Liver (tissue), 9 donors: ENCODE measurements around the genes MAPK8IP1, ACP2 and SPI1.

DNA sequence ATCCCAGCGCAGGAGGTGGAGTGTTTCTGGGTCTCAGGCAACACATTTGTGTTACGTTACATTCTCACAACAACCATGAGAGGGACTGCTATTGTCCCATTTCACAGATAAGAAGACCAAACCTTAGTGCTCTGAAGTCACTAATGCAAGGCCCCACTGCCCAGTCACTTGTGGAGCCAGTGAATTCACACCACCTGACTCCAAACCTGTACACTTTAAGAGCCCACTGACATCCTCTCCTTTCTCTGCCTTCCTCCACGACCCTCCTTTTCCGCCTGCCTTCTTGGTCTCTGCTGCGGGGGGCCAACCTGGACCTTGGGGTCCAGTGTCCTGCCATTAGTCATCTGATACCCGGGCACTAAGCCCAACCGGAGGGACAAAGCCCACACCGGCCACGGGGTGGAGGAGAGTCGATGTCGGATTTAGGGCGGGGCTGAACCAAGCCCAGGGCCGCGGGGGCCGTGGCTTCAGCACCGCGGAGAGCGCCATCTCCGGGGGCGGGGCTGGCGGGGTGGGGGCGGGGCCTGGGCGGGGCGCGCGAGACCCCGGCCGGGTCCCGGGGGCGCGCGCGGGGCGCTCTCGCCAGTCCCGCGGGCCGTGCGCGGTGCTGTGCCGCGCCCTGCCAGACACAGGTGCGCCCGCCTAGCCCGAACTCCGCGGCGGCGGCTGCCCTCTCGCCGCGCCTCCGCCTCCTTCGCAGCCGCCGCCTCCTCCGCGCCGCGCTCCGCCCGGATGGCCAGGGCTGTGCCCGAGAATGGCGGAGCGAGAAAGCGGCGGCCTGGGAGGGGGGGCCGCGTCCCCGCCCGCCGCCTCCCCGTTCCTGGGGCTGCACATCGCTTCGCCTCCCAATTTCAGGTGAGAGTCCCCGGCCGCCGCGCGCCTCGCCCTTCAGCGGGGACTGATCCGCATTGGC lies at the start of gene MAPK8IP1:
MAPK8IP1 (plus strand) TSS at position 585 of the 913 bp plus-strand sequence.
- PRO-cap, 5 experiments = peak in 3 of 5 experiments; most common plus-strand start position 585 of the sequence (in 2); most common minus-strand start position 346 of the sequence (in 1)
- RAMPAGE, long total RNA, 2 experiments = no peak in any of the 2 experiments
- RRBS = 4% methylated on average over 22 of the region's 83 CpGs

DNA sequence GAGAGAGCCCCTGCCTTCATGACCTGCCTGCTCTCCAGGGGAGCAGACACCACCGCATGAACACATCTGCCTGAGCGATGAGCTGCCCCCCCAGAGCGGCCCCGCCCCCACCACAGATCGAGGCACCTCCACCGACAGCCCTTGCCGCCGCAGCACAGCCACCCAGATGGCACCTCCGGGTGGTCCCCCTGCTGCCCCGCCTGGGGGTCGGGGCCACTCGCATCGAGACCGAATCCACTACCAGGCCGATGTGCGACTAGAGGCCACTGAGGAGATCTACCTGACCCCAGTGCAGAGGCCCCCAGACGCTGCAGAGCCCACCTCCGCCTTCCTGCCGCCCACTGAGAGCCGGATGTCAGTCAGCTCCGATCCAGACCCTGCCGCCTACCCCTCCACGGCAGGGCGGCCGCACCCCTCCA lies 4.7 kb downstream of the FREY1 start:
- PRO-cap, 5 experiments = no peak in any of the 5 experiments
- RAMPAGE, long total RNA, 2 experiments = no peak in any of the 2 experiments
- RRBS = no CpG with 5 or more reads among the region's 25 CpGs

DNA sequence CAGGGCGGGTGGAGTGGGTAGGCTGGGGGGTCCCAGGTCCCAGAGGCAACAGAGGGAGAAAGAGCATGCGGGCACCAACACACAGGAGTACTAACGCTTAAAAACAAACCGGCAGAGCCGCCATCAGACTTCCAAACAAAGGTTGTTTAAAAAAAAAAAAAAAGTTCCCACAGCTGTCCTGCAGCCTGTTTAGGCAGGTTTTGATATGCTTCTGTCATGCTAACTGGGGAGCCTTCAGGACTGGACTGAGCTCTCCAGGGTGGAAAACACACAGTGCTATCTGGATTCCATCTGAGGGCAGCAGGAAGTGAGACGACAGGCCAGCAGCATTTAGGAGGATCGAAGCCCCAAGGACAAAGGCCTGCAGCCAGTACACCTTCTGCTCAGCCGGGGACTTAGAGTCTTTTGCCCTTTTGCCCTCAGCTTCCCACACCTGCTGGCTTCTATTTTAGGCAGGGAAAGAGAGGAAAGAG lies 12.0 kb downstream of the LARGE2 start:
- PRO-cap, 5 experiments = no peak in any of the 5 experiments
- RAMPAGE, long total RNA, 2 experiments = no peak in any of the 2 experiments
- RRBS = no CpG with 5 or more reads among the region's 8 CpGs

GRCh38 chr11:46295398-46296389 lies 18.2 kb downstream of the CREB3L1 start:
- PRO-cap, 5 experiments = no peak in any of the 5 experiments
- RAMPAGE, long total RNA, 2 experiments = no peak in any of the 2 experiments
- RRBS = 12% methylated on average over 15 of the region's 66 CpGs

DNA sequence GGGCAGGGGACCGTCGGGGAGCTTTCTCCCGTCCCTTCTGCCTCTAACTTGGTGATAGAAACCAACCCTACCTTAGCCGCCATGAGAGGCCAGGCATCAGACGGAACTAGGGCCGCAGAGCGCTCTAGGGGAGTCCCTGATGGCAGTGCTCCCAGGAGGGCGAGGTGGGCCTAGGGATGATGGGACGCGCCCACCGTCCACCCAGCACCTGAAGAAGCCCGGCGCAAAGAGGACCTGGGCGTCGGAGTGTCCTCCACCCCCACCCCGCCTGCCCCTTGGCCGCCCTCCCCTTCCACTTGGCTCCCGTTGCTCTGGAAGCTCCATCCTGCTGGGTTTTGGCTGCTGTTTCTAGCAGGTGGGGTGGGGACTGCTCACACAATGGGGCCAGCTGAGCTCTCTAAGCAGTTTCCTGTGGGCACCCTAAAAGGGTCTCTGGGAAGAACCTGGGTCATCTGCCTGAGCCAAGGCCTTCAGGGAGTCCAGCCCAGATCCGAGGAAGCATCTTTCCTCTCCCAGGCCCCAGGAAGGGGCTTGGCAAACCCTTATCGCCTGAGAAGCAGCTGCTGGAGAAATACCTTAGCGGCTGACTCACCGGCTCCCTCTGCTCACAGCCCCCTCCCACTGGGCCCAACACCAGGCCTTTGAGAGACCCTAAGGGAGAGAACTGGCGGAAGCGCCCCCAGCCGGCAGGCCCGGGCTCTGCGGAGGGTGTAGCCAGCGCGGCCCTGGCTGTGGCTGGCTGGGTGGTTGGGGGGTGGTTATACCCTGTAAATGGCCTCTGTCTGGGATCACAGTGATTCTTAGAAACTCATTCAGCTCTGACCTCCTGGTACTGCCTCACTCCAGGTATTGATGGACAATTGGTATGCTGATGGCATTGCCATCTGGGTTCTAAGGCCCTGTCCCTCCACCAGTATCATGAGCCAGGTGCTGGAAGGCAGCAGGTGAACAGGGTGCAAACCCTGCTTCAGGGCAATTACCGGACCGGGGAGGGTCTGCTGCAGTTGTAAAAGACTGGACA lies 19.3 kb downstream of the CREB3L1 start:
- PRO-cap, 5 experiments = no peak in any of the 5 experiments
- RAMPAGE, long total RNA, 2 experiments = no peak in any of the 2 experiments
- RRBS = 39% methylated on average over 4 of the region's 31 CpGs

- PRO-cap, 5 experiments = no peak in any of the 5 experiments
- RAMPAGE, long total RNA, 2 experiments = no peak in any of the 2 experiments
- RRBS = no CpG with 5 or more reads among the region's 11 CpGs
These were observed 26.6 kb upstream of the DGKZ start for GRCh38 chr11:46320540-46321253.

- PRO-cap, 5 experiments = no peak in any of the 5 experiments
- RAMPAGE, long total RNA, 2 experiments = no peak in any of the 2 experiments
- RRBS = no CpG with 5 or more reads among the region's 2 CpGs
These were observed 39.5 kb downstream of the AMBRA1 start for GRCh38 chr11:46554142-46554840.

DNA sequence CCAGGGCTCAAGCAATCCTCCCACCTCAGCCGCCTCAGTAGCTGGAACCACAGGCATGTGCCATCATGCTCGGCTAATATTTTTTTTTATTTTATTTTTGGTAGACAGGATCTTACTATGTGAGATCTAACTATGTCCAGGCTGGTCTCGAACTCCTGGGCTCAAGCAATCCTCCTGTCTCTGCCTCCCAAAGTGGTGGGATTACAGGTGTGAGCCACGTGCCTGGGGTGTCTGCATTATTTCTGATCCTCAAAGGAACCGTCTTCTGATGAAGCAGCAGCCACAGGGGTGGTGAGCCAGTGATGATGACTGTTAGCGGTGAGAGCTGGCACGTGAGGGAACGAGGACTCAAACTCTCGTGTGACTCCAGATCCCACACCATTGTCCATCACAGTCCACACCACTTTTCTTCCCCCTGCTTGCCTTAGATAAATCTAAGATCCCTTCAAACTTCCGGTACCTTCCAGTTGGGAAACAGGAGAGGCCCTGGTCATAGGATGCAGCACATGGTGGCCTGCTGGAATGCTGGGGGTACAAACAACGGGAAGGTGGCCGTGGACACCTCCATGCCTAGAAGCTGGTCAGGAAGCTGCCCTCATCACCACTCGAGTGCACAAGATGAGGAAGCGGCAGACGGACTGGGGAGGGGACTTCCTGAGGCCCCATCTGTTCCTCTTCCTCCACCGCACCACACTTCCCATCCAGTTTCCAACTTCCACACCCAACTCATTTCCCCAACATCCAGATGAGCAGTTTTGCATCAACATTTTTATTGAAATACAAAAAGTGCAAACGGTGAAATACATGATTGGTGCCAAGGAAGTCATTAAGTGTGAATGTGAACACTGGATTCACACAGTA lies 23.9 kb downstream of the ARHGAP1 start:
- PRO-cap, 5 experiments = no peak in any of the 5 experiments
- RAMPAGE, long total RNA, 2 experiments = no peak in any of the 2 experiments
- RRBS = no CpG with 5 or more reads among the region's 17 CpGs

- PRO-cap, 5 experiments = no peak in any of the 5 experiments
- RAMPAGE, long total RNA, 2 experiments = no peak in any of the 2 experiments
- RRBS = no CpG with 5 or more reads among the region's 5 CpGs
These were observed 3.9 kb downstream of the LRP4 start for GRCh38 chr11:46914398-46914852.

GRCh38 chr11:47013845-47014403 lies 77.4 kb downstream of the CSTPP1 start:
- PRO-cap, 5 experiments = no peak in any of the 5 experiments
- RAMPAGE, long total RNA, 2 experiments = no peak in any of the 2 experiments

DNA sequence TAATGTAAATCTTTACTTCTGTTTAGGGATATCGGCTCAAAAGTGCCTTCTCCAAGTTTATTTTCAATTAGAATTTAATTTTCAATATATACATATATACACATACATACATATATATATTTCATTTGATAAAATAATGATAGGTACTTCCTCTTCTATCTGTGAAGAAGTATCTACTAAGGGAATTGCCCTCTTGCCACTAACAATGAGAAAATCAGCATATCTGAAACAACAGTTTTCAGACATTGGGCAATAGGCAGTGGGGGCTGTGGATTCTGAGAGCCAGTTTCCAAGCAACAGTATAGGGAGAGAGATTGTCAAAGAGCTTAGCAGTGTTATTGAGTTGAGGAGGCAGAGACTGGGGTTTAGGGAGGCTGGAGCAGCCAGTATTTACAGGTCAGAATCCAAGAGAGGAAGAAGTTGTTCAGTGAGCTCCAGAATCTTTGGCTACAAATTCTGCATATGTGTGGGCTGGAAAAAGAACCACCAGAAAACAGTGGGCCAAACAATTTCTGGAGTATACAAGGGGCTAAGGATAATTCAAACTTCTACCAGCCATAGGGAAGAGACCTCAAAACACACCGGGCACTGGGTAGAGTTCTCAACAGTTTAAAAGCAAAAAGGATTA lies 119.3 kb downstream of the ARFGAP2 start:
- PRO-cap, 5 experiments = no peak in any of the 5 experiments
- RAMPAGE, long total RNA, 2 experiments = no peak in any of the 2 experiments
- RRBS = no CpG with 5 or more reads among the region's 2 CpGs

DNA sequence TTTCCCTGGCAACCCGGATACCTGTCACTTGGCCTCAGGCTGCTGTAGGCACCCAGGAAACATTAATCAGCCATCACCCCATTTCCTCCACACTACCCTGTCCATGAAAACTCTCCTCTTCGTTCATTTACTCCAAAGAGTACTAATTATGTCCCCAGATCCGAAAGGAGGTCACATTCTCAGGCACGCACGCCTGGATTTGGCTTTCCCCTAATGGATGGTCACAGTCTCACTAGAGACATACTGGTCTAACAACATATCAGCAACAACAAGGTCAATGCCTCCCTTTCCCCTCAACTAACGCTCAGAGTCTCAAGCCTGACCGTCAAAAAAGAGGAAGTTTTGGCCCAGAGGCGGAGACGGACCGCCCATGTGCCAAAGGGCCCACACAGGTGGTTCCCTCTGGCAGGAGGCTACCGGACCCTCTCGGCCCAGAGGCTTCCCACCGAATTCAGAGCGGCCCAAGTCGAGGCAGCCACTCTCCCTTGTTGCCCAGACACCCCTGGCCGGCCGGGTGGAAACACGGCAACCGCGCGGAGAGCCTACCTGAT lies 634 bp downstream of the ARFGAP2 start:
- PRO-cap, 5 experiments = no peak in any of the 5 experiments
- RAMPAGE, long total RNA, 2 experiments = no peak in any of the 2 experiments
- RRBS = 4% methylated on average over 8 of the region's 21 CpGs

DNA sequence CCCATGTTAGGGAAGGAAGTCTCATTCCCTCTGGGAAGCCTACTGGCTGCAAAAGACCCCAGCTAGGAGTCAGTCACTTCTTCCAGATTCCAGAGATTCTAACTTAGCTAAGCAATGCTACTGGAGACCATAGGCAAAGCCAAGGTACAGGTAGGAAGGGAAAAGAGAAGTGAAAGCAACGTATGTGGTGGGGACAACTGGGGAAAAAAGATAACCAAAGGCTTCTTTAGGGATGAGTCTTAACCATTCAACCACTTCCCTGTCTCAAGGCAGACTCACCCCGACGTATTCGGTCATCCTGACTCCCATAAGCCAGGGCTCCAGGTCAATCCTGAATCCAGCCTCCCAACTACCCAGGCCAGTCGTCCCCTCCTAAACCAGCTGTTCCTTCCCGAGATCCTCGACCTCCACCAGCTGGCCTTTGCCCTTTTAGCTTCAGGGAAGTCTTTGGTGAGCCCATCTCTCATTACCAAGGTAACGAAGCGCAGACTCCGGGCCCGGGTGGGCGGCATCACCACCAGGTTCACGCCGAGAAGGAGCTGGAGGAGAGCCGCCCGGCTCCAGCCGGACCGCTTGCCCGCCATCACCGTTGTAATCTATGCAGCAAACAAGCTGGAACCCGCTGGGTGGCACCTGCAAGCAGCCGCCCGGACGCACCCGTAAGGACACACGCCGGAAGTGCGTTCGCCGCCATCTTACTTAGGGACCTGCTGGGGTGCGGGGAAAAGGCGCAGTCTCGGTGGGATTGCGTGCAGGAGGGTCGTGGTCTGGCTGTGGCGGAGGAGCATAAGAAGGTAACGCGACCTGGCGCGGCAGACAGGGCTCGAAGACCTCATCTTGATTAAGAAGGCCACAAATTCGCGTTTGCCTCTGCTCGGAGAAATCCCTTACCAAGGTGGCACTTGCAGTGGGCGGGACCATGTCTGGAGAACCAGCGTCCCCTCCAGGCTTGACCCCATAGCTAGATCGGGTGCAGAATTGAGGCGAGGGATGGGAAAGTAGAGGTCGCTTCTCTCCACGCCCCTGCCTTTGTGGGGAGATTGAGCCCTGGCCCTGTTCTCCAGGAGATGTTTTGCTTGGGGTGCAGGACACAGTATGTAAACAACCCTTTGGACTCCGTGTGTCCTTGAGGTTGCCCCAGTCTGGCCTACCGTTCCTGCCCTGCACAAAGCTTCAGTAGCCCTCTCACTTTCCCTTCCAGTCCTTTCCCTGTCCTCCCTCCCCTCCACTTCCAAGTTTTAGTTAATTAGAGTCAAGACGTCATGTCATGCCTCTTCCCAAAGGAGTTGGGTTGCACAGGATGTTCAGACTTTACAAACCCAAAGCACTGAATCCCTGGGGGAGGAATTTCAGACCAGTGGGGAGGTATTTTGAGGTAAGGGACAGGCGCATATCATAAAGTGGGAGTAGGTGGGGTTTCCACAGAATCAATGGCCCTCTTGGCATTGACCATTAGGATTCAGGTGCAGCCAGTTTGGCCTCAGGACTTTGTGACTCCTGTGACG lies at the start of gene ACP2:
ACP2 (minus strand) TSS at position 609 of the 1,505 bp plus-strand sequence.
- PRO-cap, 5 experiments = peak in 5 of 5 experiments; most common plus-strand start position 981 of the sequence (in 3); most common minus-strand start position 591 of the sequence (in 3)
- RAMPAGE, long total RNA, 2 experiments = start-site peak on the plus strand in 1 of 2 experiments, centred at position 729 of the sequence, 25 to 26 reads per replicate; start-site peak on the minus strand in 2 of 2 experiments, centred at positions 600 to 602 of the sequence, 114 to 286 reads per replicate
- RRBS = 2% methylated on average over 13 of the region's 55 CpGs

GRCh38 chr11:47269264-47270505 lies 11.9 kb downstream of the NR1H3 start:
- PRO-cap, 5 experiments = peak in 5 of 5 experiments; most common plus-strand start chr11:47270133 (in 4); most common minus-strand start chr11:47269983 (in 4)
- RAMPAGE, long total RNA, 2 experiments = start-site peak on the plus strand in 2 of 2 experiments, at chr11:47269621-47270188 at its widest, 69 to 821 reads per replicate
- RRBS = 1% methylated on average over 13 of the region's 118 CpGs

- PRO-cap, 5 experiments = no peak in any of the 5 experiments
- RAMPAGE, long total RNA, 2 experiments = no peak in any of the 2 experiments
- RRBS = 90% methylated on average over 6 of the region's 16 CpGs
These were observed 32.0 kb downstream of the NR1H3 start for GRCh38 chr11:47289698-47290198.

- PRO-cap, 5 experiments = no peak in any of the 5 experiments
- RAMPAGE, long total RNA, 2 experiments = no peak in any of the 2 experiments
- RRBS = no CpG with 5 or more reads among the region's 28 CpGs
These were observed 20.8 kb downstream of the MYBPC3 start for GRCh38 chr11:47331300-47332460.

- PRO-cap, 5 experiments = no peak in any of the 5 experiments
- RAMPAGE, long total RNA, 2 experiments = no peak in any of the 2 experiments
- RRBS = no CpG with 5 or more reads among the region's 11 CpGs
These were observed 4.8 kb upstream of the MYBPC3 start for GRCh38 chr11:47357260-47357805.

DNA sequence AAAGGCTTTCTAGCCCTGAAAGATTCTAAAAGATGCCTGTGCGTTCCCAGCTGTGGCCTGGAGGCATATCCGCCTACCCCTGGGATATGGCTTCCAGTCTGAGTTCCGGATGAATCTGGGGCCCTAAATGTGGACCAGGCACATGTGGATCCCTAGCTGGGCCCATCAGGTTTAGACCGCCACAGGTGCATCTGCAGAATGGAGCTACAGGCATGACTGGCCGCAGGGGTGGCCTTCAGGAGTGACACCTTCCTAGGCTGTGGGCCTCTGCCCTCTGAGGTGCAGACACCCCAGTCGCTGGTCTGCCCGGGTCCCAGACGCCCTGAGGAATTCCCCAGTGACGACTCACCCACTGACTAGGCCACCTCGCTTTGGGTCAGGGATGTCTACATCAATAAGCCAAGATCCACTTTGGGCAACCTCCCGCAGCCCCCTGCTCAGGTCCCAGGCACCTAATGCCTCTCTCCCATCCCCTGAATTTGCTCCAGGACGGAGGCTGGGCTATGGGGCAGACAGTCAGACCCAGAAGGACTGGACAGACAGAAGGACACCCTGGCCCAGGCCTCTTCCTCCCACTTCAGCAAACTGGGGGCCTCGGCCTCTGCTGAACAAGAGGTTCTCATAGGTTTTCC lies 3.9 kb downstream of the SPI1 start:
- PRO-cap, 5 experiments = no peak in any of the 5 experiments
- RAMPAGE, long total RNA, 2 experiments = no peak in any of the 2 experiments
- RRBS = no CpG with 5 or more reads among the region's 13 CpGs

GRCh38 chr11:47378254-47379177 lies at the start of gene SPI1:
Gene SPI1 (minus strand): TSS chr11:47378547.
- PRO-cap, 5 experiments = peak in 5 of 5 experiments; most common plus-strand start chr11:47378637 (in 3); most common minus-strand start chr11:47378520 (in 5)
- RAMPAGE, long total RNA, 2 experiments = start-site peak on the minus strand in 2 of 2 experiments, at chr11:47378389-47378552 at its widest, 345 to 846 reads per replicate
- RRBS = 71% methylated on average over 4 of the region's 21 CpGs

DNA sequence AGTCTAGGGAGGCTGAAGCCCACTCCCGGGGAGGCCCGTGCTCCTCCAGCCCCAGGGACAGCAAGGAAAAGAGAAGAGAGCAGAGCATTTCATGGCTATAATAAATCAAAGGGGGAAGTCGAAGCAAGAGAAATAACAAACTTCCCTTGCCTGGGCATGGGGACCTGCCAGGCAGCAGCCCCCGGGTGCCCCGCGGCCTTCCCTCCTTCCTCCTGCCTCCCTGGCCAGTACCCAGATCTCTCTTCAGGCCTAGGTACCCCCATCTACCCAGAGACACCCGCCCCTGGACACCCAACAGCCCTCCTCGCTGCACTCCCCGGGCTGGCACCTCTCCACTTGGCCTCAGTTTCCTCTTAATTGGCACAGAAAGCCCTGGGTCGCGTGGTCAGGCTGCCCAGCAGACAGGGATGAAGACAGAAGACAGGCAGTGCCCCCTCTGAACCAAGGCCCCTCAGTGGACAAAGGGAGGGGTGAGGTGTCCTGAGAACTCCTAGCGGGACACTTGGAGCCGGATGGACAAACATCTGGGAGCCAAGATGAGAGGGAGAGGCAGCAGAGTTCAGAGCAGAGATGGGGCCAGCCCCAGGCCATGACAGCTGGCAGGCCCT lies 12.8 kb upstream of the SLC39A13 start:
- PRO-cap, 5 experiments = peak in 1 of 5 experiments; most common minus-strand start position 107 of the sequence (in 1)
- RAMPAGE, long total RNA, 2 experiments = start-site peak on the minus strand in 1 of 2 experiments, centred at position 118 of the sequence, 92 reads per replicate
- RRBS = 82% methylated on average over 3 of the region's 13 CpGs